Non-pigmented ciliary epithelial cell (primary cell): Measurements from ENCODE around the genes TAMM41 and IQSEC1.

GRCh38 chr3:11386276-11386794, 114.1 kb downstream of the ATG7 start:
- RRBS = no CpG with 5 or more reads among the region's 2 CpGs

DNA sequence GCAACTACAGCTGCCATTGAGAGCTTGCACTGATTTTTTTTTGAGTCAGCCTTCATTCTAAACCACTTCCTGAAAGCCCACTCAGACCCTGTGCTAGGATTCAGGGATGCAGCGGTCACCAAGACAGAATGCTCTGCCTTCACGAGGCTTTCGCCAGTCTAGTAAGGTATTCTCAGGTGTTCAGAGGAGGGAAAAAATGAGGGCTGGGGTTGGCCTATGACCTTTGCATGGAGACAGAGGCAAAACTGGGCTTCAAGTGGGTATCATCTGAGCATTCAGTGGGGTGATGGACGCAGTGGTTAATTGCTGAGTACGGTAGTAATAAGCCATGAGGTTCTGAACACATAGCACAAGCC, 3.6 kb downstream of the VGLL4 start:
- RRBS = no CpG with 5 or more reads among the region's 5 CpGs

GRCh38 chr3:11718932-11720071, 75.6 kb upstream of the VGLL4 start:
- RRBS = 1% methylated on average over 45 of the region's 123 CpGs

GRCh38 chr3:11846011-11847313, at the start of gene TAMM41:
Gene TAMM41, minus strand, starts transcription at chr3:11846885.
- RRBS = 3% methylated on average over 4 of the region's 80 CpGs

DNA sequence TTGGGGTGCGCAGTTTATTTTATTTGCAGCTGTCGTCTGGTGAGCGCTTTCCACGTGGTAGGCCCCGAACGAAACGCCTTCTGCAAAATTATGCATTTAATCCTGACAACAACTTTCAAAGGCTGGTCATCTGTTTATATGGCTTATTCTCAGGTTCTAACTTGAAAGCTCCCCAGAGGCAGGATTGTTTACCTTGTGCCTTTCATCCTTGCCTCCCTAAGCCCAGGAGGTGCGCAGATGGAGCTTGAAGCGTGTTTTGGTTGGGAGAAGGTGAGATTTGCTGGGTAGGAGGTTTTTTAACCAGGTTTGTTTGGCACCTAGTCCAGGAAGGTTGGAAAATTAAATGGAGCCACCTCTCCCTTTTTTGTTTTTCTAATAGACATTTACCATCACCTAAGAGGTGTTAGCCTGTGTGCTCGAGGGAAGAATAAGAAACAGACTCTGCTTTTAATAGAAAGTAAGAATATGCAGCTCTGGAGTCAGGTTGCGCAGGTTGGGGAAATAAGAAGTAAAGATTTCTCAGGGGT, 705 bp downstream of the TSEN2 start:
- RRBS = no CpG with 5 or more reads among the region's 11 CpGs

DNA sequence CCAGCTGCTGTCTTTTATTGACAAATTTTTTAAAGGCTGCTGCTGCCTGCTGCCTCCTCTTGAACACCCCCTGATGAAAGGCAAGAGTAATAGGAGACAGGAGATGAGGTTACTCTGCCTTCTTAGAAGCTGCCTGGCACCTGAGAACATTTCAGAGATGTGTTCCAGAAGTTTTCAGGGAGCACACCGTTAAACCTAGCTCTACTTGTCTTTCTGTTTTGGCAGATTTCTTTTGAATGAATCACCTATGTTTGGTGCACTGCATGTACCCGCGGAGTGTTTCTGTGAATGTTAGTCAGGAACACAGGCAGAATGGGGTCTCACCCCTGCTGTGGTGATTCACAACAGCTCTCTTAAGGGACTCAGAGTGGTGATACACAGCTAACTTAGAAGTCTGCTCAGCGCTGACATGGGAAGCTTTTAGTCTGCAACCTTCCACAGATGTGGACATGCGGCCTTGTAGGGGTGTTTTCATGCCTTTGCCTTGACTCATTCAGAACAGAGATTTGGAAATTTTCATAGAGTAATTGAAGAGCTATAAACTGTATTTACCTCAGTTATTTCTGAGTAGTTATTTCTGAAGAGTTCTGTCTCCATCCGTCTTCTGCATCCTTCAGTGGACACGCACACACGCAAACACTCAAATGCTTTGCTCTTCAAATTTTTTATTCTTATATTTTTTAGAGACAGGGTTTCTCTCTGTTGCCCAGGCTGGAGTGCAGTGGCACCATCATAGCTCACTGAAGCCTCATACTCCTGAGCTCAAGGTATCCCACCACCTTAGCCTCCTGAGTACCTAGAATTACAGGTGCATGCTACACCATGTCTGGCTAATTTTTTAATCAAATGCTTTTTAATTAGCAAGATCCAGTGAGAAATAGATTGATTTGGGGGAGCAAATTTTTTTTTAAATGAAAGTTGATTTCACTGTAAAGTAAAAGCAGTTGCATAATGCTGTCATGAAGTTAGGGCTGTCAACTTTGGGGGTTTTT, 24.2 kb downstream of the TSEN2 start:
- RRBS = no CpG with 5 or more reads among the region's 8 CpGs

DNA sequence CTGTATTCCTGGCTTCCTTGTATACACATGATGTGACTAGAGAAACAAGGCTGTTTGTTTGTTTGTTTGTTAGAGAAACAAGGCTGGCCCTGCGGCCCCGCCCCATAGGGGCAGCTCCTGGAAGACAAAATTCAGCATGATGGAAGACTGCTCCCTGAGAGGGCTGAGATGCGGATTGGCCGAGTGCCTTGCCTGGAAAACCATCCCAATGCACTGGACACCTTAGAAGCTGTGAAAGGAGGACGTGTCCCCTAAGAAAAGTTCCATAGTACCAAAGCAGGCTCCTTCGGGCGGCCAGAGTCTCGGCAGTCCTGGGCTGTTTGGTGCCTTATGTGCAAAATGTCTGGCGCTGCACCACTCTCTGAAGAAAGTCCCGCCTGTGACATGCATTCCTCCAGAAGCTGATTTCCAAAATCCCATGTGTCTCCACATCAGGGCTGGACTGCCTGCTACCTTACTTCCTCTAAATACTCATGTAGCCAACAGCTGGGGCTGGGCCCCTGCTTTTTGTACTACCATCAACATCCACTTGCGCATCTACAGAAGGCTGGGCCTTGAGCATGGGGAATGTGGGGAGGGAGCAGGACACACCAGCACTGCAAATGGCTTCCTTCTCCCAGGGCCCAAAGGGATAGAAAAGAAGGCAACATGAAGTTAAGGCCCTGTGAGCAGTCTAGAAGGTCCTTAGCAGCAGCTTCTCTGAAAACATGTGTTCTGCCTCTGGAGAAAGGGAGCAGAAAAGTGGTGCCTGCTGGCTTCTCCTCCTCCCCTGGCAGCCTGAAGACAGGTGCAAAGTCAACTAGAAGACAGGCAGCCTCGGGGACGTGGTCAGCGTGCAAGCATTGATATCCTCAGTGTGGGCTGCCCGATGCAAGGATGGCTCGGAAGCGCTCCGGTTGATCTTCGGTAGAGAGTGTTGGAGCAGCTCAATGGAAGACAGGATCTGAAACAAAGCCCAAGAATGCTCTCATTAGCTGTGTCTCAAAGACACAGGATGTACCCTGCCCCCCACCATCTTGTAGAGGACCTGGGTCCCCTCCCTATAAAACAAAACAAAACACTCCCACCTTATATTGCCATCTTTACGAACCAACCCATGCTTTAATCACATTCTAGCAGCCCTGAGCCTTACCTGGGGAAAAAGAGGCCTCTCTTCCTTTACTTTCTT, 27.2 kb downstream of the MKRN2 start:
- RRBS = no CpG with 5 or more reads among the region's 20 CpGs

DNA sequence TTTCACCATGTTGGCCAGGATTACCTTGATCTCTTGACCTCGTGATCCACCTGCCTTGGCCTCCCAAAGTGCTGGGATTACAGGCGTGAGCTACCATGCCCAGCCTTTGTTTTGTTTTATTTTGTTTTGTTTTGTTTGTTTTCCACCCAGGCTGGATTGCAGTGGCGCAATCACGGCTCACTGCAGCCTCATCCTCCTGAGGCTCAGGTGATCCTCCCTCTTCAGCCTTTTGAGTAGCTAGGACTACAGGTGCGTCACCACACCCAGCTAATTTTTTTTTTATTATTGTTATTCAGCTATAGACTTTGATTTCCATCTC, 12.7 kb upstream of the RAF1 start:
- RRBS = no CpG with 5 or more reads among the region's 5 CpGs

GRCh38 chr3:12679512-12679926, 15.6 kb upstream of the RAF1 start:
- RRBS = no CpG with 5 or more reads among the region's 6 CpGs

DNA sequence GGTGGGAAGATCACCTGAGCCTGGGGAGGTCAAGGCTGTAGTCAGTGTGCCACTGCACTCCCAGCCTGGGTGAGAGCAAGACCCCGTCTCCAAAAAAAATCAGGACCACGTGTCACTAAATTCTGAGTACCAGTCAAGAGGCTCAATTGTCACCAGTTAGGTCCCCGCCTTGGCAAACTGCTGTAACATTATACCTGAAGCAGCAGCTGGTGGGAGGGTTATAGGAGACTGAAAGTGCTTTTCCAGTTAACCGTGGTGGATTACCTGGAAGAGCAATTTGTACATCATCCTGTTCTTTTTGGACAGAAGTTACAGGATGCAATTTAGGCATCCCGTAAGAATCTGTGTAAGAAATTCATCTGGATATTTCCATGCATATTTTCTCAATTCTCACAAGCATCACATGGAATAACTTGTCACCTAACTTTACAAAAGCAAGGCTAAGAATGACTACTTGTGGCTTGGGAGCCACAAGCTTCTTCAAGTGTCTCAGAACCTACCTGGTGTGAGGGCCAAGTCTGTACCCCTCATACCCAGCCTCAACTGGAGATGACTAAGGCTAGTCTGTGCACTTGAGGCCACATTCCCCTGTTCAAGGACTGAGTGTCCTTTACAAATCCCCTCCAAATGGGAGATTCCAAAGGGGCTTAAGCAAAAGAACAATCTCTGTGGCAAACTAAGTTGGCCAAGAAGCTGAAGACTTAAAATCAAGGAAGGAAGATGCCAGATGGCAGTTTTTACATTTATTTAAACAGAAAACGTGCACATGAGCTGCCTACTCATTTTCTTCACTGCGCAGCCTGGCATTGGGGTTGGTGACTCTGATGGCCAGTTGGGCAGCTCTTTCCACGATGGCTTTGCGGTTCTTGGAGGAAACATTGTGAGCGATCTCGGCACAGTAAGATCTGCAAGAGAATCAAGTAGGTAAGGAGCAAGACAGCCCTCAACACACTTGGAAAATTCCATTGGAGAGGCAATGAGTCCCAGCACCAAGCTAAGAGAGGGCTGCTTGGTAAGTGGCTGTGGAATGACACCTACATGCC, 5.7 kb downstream of the RPL32 start:
- RRBS = no CpG with 5 or more reads among the region's 11 CpGs

GRCh38 chr3:12900012-12900439, 58.7 kb upstream of the RPL32 start:
- RRBS = no CpG with 5 or more reads among the region's 2 CpGs

- RRBS = 89% methylated on average over 3 of the region's 29 CpGs
Measured at GRCh38 chr3:12905066-12906175, 64.1 kb upstream of the RPL32 start.

DNA sequence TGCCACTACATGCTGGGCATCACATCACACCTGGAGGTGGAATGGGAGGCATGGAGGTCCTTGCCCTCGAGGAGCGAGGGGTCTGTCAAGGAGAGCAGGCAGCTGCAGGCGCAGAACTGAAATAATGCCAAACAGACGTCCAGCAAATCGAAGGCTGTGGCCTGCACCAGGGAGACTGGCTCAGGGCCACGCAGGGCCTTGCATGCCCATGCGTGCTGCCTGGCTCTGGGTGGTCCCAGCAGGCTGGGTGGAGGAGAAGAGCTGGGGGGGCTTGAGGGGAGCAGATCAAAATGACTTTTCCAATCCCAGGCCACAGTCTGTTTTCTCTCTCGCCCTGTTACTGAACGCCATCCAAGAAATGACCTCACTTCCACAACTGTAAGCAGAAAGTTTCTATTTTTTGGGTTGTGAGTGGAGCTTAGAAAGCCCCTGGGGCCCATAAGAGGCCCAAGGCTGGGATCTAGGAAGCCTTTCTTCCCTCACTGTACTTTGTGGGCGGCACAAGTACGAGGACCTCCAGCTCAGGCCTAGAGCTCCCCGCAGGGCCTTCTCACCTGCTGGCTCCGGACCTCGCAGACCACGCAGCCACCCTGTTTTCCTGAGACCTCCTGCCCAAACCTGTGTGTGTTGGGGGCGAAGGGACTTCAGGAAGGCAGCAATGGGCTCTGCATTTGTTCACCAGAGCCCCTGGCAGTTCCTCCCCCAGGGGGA, 97.0 kb upstream of the RPL32 start:
- RRBS = no CpG with 5 or more reads among the region's 16 CpGs

GRCh38 chr3:12948110-12948996, 107.0 kb upstream of the RPL32 start:
- RRBS = no CpG with 5 or more reads among the region's 14 CpGs

GRCh38 chr3:12954780-12955480, 113.6 kb upstream of the RPL32 start:
- RRBS = no CpG with 5 or more reads among the region's 15 CpGs

DNA sequence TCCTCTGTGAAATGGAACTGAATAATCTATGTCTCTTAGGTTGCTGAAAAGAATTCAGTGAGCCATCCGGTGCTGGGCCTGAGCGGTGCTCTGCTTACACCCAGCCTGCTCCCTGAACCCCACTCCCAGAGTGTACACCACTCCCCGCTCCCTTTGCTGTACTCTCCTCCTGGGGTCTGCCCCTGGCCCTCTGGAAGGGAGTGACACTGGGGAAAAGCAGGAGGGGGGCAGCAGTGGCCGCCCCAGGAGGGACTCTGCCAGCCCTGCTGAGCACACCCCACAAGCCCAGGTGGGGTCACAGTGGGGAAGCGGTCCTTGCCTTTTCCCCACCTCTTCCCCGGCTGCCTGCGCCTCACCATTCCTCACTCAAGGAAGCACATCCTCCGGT, 97.2 kb downstream of the IQSEC1 start:
- RRBS = 80% methylated on average over 1 of the region's 8 CpGs

- RRBS = no CpG with 5 or more reads among the region's 6 CpGs
Measured at GRCh38 chr3:12976422-12977116, 96.7 kb downstream of the IQSEC1 start.

DNA sequence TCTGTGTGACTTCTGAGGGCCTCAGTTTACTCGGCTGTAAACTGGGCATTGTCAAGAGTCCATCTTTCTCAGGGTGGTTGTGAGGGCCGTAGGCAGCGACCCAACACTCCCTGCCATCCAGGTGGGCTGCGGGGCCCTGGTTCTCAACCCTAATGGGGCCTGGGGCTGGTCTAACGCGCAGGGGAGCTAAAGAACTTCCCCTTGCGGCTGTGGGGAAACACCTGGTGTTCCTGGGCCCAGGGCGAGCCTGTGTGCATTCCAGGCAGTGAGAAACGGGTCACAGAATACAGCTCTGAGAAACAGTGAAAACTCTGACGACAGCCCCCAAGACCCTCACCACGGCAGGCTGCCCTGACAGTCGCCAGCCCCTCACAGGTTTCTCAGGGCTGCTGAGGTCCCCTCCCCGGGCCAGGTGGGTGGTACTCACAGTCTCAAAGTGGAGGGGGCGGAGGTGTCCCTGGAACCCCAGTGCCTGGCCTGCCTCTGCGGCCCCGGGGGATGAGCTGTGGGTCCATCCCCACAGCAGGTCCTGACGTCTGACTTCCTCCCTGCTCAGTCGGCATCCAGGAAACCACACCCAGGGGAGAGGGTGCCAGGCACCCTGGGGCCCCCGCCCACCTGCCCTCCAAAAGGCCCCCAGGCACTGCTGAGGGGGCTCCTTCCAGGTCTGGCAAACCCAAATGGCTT, 57.9 kb downstream of the IQSEC1 start:
- RRBS = 84% methylated on average over 3 of the region's 19 CpGs

DNA sequence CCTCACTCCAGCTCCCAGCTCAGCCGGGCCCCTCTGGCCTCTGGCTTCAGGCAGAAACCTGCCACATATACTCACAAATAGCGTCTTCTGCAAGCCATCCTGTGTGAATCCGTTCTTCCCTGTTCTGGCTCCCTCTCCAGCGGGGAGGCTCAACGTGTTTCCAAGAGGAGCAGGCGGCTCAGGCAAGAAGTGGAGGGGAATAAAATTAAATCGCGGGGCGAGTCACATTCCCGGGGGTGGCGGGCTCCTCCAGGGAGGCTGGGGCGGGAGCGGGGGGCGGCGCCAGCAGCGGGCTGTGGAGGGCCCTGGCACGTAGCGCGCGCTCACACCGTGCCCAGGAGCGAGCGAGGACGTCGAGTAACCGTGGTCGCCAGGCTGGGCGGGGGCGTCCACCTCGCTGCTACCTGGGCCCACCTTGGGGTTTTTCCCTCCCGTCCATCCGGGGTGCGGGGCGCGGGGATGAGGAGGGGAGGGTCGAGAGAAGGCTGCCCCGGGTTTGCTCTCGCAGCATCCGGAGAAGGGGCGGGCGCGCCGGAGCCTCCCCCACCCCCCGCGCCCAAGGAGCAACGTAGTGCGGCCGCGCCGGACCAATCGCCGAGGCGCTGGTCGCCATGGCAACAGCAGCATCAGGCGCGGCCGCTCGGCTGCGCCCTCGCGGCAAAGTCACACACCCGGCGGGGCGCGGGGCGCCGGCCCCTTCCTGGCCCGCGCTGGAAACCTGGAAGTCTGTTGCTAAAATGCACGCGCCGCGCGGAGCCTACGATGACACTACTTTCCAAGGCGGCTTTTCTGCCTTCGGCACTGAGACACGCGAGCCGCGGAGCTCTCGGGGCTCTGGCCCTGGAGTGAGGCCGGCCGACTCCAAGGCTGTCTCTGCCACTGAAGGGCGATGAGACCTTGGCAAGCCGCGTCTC, at the start of gene IQSEC1:
TSS of gene IQSEC1 (minus strand) at position 513 of the 914 bp plus-strand sequence.
- RRBS = 3% methylated on average over 24 of the region's 87 CpGs